Duodenum (tissue), 1 donor: ENCODE measurements around a stretch of chr13.

- PRO-cap: no peak
These were observed 81.4 kb downstream of the SLC7A1 start for GRCh38 chr13:29513936-29514722.

GRCh38 chr13:29523944-29524483 is 71.5 kb downstream of the SLC7A1 start:
- PRO-cap: no peak

DNA sequence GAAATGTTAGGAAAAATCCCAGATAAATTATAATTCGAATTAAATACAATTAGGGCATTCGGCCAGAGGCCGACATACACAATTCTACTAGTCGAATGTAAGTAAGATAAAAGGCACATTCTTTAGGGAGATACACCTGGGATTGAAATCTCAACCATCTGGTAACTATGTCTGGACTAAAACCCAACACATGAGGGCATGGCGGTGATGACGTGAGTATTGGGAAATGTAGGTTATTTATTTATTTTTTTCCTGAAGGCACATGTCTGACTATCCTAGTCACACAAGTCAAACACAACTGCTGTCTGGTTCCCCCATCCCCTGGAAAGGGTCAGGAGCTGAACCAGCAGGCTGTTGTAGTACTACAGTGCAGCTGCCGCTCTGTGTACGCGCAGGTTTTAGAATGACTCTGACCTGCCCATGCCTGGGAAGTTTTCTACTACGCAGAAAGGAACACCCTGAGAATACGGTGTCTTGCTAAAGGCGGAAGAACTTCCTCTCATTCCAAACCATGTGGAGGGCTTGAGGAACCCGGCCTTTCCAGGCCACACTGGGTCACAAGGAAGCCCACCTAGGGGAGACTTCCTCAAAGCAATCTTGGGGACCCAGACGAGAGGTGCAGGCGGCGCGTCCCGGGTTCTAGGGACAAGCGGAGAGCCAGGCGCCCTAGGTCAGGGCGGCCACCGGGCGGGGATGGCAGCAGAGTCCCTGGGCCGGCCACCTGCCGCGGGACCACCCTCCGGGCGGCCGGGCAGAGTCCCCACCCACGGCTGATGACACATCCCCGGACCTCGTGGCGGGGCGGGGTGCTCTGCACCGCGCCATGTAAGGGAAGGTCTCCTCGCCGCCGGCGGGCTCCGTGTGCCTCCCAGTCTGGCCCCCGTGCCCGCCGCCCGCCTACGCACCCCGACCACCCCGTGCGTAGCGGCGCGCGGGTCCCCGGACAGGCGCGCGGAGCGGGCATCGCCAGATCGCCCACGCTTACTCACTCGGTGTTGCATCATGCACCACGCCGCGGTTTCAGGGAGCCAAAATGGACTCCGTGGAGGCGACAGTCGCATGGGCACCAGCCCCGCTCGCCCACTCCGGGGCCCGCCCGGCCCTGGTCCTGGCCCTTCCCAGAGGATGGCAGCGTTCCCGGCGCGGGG is 959 bp downstream of the SLC7A1 start:
- PRO-cap: bidirectional peak, plus-strand start at position 608 of the sequence, minus-strand start at position 395 of the sequence; bidirectional peak, plus-strand start at position 794 of the sequence, minus-strand start at position 723 of the sequence; bidirectional peak, plus-strand start at position 1,031 of the sequence, minus-strand start at position 953 of the sequence

- PRO-cap: no peak
These were observed 52.0 kb upstream of the UBL3 start for GRCh38 chr13:29902247-29902972.

- PRO-cap: no peak
These were observed 69.8 kb upstream of the UBL3 start for GRCh38 chr13:29920187-29920739.

DNA sequence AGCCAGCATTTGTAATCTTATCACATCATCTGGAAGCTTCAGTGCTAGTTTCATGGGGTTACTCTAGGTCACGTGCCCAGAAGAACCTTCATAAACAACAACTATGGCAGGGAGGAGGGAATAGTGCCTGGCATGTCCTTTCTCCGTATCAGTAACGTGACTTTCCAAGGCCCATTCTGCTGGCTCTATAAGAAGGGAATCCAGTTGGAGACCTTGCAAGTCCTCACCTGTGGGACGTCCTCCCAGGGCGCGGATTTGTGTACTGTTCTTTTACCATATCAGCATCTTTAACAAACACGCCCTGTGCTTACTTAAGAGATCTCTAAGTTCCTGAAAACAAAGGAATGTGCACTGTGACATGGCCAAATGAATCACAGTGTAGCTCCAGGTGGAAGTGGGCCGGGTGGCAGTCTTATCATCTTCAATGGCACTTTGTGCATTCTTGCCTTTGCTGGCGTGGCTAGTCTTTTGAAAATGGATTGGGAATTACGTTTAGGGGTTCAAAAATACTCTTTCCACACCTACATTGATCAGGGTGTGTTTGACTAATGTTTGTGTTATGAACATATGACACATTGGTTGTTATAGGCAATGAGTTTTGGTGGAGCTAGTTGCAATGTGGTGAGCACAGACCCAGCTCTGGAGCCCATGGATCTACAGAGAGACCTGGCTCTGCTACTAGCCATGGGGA is 222.1 kb upstream of the UBL3 start:
- PRO-cap: unidirectional peak, plus-strand start at position 630 of the sequence

DNA sequence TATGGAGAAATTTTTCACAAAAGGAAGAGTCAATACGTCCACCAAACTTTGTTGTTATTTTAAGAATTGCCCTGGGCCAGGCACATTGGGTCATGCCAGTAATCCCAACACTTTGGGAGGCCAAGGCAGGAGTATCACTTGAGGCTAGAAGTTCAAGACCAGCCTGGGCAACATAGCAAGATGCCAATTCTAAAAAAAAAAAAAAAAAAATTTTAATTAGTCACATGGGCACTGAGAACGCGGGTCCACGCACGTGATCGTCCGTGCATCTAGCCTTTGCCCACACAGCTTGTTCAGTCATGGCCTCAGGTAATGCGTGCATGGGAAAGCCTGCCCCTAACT is 11.5 kb downstream of the KATNAL1 start:
- PRO-cap: no peak

- PRO-cap: no peak
These were observed 10.7 kb upstream of the KATNAL1 start for GRCh38 chr13:30317862-30318712.

DNA sequence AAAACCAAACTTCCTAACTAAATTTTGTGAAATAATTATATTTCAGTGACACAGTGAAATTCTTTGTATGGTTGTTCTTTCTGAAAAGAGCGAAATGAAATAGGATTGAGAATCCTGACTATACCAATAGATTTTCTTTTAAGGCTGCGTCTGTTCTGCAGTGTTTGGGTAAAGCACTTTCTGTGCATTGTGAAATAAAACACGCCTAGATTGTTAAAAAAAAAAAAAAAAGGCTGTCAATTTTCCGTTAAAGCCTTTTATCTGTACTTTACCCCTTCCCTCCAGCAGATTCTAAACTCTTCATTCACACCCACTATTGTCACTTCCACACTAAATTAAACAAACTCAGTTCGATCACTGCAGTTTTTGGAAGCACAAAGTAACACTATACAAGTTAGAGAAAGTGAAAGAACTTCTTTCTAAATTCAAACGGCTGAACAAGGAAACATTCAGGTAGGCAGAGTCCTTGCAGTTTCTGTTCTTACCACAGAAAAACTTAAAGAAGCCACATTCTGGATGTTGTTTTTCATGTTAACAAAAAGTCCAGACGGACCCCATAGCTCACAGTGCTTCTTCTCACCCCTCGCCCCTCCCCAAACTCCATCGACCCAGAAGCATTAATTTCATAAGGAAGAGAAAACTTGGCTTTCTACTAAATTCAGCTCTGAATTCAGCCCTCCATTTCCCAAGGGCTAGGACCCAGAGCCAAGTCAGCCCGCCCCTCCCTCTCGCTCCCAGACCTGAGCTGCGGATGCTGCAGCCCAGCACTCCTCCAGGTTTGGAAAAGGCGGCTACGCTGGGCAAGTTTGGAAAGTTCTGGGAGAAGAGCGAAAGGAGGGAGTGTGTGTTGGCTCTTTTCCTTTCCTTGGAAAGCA is 27.5 kb upstream of the UBE2L5 start:
- PRO-cap: unidirectional peak, plus-strand start at position 428 of the sequence

DNA sequence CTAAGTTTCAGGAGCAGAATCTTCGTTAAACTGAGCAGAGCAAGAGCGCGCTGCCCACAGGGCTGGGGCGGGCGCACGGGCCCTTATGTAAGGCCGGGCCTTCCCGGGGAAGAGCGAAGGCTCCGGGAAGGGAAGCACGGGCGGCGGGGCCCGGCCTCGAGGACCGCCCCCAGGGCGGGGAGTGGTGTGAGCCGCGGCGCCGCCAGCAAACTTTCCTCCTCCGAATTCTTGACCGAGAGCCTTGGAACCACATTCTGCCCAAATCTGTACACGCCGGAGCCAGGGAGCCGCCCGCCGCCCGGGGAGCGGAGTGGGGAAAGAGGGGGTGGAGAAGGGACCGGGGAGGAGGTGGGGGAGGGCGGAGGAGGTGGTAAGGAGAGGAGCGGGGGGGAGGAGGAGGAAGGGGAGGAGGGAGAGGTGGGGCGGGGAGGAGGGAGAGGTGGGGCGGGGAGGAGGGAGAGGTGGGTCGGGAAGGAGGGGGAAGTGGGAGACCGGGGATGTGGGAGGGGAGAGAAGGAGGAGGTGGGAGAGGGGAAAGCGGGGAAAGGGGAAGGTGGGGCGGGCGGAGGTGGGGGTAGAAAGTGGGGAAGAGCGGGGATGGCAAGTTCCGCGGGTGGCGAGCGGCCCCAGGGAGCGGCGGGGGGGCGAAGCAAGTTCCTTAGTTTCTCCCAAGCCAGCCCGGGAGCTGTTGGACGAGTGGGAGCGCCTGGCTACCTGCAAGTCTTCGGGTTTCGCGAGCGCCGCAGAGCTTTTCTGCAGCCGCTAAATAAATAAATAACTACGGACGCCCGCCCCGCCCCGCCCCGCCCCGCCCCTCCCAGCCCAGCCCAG is 575 bp upstream of the UBE2L5 start:
- PRO-cap: bidirectional peak, plus-strand start at position 172 of the sequence, minus-strand start at position 109 of the sequence; bidirectional peak, plus-strand start at position 510 of the sequence, minus-strand start at position 348 of the sequence; bidirectional peak, plus-strand start outside the sequence, minus-strand start at position 726 of the sequence

- PRO-cap: no peak
These were observed 8.4 kb downstream of the HMGB1 start for GRCh38 chr13:30457072-30458072.

DNA sequence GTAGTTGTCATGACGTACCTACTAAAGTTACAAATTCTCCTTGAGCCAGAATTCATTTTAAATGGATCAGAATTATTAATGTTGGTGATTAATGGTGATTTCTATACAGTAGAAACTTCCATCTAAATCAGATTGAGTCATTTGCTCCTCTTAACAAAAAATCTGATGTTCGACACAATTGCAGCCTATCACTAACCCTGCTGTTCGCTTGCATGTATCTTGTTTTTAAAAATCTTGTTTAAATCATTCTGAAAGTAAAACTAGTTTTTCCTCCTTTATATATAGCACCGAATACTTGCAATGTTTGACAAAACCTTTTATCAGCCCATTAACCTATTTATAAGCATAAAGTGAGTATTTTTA is 6.4 kb downstream of the HMGB1 start:
- PRO-cap: no peak

DNA sequence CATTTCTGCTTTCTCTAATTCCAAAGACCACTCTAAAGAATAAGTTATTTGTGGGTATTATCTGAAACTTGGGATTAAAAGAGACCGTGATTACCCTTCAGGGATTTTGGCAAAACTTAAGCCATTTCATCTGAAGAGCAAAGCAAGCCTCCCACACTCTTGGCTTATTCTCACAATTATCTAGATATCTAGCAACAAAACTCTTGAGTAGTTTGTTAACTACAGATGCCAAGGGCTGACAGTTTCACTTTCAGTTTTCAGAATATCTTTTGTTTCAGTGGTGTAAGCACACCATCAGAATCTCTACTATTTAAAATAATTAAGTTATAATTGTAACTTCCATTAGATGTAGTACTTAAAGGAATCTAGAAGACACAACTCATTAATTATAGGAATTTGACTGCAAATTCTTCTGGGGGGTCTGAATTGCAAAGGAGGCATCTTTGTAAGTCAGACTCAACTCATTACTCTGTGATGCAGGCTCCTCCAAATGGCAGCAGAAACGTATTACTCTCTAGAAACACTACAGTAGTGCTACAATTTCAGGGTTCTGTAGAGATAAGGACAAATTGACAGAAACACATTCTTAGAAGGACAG is 44.9 kb upstream of the USPL1 start:
- PRO-cap: no peak

DNA sequence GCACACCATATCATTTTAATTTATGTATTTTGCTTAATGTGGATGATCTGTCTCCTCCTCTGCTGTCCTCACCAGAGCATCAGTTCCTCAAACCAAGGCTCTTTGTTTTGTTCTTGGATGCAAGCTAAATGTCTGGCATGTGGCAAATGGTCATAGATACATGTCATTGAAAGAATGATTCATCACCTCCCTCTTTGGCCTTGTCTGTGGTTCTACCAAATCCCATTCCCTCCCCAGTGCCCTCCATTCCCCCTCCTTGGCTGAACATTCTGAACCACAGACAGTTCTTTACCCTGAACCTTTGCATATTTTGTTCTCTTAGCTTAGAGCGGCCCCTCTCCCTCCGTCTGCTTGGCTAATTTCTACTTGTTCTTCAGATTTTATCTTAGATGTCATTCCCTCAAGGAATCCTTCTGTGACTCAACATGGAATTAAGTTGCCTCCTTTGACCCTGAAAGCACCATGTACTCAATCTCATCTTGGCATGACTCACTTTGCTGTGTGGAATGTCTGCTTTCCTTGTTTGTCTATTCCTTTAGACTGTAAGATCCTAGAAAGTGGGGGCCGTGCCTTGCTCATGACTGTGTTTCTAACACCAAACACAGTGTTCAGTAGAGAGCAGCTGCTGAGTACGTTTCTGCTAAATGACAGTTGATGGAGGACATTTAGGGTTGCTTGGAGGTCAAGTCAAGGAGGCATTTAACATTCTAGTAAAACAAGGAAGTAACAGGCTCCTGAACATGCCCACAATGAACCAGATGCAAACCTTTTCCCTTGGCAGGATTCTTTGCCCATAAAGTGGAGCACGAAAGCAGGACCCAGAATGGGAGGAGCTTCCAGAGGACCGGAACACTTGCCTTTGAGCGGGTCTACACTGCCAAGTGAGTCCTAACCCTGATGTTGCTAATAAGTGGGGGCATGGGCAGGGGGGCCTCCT is 8.2 kb downstream of the ALOX5AP start:
- PRO-cap: no peak

- PRO-cap: no peak
These were observed 61.5 kb downstream of the ALOX5AP start for GRCh38 chr13:30796667-30797358.

DNA sequence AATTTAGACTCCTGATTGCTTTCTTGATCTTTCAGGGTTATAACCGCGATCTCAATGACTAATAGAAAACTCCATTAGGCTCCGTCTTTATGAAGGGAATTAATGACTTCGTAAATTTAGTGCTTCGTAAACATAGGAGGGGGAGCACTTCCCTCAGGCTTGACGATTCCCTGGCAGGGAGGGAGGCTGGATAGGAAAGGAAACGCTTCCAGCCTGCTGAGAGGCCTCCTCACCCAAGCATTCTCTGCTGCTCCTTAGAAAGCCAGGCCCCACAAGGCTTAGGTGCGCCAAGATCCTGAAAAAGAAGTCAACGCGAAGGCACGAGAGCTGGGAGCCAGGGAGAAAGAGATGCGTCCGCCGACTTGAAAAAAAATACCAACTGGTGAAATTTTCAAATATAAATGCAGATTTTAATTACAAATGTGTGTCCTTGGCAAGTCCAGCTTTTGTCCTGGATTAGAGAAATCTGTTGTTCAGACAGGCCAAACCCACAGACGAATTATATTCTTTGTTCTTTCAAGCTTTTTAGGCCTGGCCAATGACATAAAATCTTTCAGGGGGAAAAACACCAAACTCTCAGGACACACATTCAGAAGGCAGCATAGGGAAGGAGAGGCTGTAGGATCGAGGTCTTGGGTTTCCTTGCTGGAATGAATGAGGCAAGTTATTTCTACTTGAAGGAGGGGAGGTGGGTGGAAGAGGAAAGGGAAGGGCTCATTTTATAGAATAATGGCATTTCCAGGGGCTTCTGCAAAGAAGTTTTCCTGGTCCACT is 64.1 kb downstream of the ALOX5AP start:
- PRO-cap: no peak

GRCh38 chr13:30832135-30833438 is 73.5 kb upstream of the MEDAG start:
- PRO-cap: no peak

- PRO-cap: no peak
These were observed 46.8 kb downstream of the TEX26 start for GRCh38 chr13:30979357-30979600.

GRCh38 chr13:31045630-31046355 is 113.3 kb downstream of the TEX26 start:
- PRO-cap: unidirectional peak, minus-strand start at chr13:31045892; bidirectional peak, plus-strand start at chr13:31046065, minus-strand start at chr13:31045914

DNA sequence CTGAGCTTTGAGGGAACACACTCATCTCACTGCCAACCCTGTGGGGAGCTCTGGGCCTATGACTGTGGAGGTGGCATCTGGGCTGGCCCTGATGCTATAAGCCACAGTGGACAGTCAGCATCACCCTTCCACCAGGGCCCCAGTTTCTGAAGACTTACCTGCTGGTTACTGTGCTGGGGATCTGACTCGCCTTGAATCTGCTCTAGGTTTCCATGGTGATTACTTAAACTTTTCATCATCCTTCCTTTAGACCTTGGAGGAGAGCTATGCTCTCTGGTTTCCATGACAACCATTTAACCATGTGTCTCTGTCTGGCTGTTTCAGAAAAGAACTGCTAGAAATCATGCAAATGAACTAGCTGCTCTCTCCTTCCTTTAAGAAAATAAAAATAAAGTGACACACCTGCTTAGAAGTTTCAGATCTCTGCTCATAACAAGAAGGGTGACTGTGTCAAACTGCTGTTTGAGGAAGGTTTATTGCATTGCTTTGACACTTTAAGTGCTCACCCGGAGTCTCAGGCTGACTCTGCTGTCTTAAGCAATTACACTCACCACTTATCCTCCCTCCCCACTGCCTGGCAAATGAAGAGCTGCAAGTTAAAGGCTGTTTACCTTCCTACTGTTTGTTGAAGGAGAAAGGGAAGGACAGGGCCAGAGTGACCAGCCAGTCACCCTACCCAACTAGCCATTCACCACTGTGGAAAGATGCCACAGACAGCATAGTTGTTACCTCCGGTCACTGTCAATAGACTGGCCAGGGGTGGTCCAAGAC is 87.7 kb downstream of the HSPH1 start:
- PRO-cap: no peak